ENCODE data around the genes SENP8 and LOXL1.

GRCh38 chr15:71278767-71279197 lies 163.5 kb downstream of the THSD4 start:
- PRO-cap, 3 experiments: no peak in any of the 3 experiments
- RRBS: no CpG with 5 or more reads among the region's 7 CpGs

DNA sequence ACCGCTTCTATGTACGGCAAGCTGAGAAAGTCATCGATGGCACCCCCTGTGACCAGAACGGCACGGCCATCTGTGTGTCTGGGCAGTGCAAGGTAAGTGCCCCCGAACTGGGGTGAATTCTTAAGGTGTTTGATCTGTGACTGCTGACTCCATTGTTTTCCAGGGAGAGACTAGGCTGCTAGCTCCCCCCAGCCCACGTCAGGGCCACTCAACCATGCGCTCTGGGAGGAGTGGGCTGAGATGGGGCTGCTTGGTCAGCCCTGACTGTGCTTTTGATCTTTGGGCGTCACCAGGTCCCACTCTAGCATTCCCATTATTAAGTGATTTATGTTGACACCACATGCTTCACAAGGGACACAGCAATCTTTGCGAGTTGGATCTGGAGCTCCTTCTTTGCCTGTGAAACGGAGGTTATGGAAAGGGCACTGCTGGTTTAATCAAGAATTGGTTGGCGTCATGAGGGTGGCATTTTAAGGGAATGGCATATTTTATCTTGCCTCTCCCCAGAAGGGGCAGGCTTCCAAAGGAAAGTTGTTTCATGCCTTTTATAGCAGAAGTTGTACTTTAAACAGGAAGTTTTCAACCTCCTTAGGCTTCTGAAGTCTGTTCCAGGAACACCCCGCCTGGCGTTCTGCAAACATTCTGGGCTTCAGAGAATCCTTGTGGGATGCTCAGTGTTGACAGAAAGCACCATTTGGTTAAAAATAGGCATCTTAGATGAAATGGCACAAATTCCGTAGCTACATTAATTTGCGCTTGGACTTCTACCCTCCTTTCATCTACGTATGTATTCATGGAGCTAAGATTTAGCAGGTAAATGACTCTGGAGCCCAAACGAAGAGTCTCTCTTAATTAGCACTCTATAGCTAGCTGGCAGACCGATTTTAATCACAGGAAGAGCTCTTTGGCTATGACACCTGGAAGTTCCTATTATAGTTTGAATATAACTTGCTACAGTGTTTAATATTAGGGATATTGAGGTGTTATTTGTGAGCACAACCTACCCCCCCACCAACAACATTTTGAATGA lies 296.8 kb downstream of the THSD4 start:
- PRO-cap, 3 experiments: no peak in any of the 3 experiments
- RRBS: no CpG with 5 or more reads among the region's 19 CpGs

DNA sequence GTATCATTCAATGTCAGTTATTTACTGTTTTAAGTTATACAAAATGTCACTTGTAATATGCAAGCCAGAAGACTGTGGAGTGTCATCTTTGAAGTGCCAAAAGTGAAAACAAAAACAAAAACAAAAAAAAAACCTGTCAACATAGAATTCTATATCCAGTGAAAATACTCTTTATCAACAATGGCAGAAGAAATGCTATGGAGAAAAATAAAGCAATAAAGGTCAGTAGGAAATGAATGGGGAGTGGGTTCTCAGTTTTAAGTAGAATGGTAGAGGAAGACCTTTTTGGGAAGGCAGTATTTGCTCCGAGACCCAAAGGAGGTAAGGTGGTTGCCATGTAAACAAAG lies 205.7 kb upstream of the NR2E3 start:
- PRO-cap, 3 experiments: no peak in any of the 3 experiments
- RRBS: no CpG with 5 or more reads among the region's 1 CpG

DNA sequence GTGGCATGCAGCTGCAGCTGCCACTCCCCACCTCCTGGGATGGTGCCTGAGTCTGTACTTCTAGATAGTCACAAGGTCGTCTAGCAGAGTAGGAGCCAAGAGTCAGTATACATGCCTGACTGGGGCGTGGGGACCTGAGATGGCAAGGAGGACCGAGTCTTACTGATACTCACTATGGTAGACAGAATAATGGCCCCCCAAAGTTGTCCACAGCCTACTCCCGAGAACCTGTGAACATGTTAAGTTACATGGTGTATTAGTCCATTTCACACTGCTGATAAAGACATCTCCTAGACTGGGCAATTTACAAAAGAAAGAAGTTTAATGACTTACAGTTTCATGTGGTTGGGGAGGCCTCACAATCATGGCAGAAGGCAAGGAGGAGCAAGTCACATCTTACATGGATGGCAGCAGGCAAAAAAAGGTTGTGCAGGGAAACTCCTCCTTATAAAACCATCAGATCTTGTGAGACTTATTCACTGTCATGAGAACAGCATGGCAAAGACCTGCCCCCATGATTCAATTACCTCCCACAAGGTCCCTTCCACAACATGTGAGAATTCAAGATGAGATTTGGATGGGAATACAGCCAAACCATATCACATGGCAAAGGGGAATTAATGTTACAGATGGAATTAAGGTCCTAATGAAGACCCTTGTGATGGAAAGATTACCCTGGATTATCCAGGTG lies 119.9 kb upstream of the NR2E3 start:
- PRO-cap, 3 experiments: no peak in any of the 3 experiments
- RRBS: no CpG with 5 or more reads among the region's 4 CpGs

- PRO-cap, 3 experiments: no peak in any of the 3 experiments
- RRBS: no CpG with 5 or more reads among the region's 4 CpGs
These were observed 119.0 kb upstream of the NR2E3 start for GRCh38 chr15:71691404-71691675.

DNA sequence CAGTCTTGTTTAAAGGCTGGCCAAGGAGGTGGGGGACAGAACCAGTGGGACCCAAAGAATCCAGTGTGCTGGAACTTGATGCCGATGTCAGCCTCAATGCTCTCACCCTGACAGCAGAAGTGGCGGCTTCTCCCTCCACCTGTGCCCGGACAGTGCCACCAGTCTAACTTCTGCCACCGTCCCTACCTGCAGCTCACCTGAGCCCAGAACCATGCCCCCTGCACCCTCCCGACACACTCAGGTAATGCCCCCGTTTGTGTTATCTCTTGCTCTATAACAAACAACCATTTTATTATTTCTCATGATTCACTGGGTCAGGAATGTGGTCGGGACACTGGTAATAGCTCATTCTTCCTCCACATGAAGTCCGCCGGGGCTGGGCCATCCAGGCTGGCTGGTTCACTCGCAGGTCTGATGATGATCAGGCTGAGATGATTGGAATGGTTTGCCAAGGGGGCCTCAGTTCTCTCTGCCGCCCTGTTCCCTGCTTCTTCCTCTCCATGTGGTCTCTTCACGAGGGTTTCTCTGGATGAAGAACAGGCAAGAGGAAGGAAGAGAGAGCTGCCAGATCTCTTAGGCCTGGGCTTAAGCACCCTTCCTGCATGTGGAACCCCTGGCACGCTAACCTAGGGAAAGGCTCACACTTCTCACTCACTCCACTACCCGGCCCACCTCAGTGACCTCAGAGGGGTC lies 20.3 kb upstream of the NR2E3 start:
- PRO-cap, 3 experiments: no peak in any of the 3 experiments
- RRBS: no CpG with 5 or more reads among the region's 14 CpGs

DNA sequence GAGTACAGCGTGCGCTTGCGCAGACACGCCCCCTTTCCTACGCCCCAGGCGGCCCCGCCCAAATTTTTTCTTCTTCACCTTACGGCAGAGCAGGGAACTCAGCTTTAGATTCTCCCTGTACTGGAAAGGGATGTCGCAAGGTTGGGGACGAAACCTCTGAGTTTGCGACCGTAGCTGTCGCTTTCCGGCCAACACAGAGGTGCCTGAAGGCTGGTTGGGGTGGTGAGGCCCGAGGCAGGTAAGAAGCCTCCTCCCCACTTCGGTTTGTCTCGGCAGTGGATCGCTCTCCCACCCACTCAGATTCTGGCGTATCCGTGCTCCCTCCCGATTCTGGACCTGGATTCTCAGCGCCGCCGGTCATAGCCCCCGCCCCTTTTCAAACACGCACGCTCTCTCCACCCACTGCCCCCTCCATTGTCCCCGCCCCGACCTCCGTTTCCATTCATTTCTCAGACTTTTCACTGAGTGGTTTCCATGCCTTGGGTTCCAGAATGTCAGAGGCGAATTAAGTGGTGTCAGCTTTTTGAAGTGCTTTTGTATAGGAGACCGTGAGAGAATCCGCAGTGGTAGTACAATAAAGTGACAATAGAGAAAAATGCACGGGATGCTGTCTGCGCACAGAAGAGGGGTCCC lies at the start of gene SENP8:
SENP8 (plus strand) TSS at position 177 of the 633 bp plus-strand sequence.
- PRO-cap, 3 experiments: peak in 3 of 3 experiments; most common plus-strand start position 196 of the sequence (in 3); most common minus-strand start position 332 of the sequence (in 1)
- RRBS: no CpG with 5 or more reads among the region's 35 CpGs

DNA sequence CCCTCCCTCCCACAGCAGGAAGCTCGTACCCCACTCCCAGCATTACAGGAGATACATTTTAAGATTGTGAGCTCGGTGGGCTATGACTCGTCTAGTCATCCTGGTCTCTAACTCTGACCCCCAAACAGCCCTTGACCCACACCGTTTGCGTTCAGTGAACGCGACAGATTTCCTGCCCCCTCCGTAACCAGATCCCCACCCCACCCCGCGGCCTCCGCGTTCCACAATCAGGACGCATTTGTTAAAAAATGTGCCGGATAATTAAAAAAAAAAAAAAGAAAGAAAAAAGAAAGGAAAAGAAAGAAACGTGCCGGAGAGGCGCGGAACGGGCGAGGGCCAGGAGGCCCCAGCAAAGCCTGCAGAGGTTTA lies 1.4 kb downstream of the PKM start:
- PRO-cap, 3 experiments: peak in 2 of 3 experiments; most common plus-strand start position 313 of the sequence (in 2); most common minus-strand start position 165 of the sequence (in 1)
- RRBS: under 1% methylated on average over 5 of the region's 20 CpGs

DNA sequence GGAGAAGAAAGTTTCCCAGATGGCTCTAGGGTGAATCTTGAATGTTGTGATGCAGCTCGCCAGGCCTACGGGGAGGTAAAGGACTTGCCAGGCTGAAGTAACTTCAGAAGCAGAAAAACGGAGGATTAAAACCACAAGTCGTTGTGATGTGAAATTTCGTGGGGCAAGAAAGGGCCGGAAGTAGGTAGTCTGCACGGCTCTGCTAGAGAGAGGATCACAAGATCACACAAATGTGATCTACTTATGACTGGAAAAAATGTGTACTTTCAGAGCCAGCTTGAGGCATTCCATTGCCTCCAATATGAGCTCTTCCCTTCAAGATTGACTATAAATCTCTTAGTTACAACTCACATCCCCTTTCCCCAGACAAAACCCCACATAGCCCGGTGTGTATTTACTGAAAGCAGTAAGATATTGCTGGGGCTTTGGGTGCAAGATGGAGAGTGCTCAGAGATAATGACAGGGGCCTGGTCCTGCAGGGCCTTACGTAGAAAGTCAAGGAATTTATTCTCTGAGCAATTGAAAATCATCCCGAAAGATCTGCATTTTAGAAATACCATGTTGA lies 590 bp upstream of the HEXA start:
- PRO-cap, 3 experiments: no peak in any of the 3 experiments
- RRBS: no CpG with 5 or more reads among the region's 10 CpGs

DNA sequence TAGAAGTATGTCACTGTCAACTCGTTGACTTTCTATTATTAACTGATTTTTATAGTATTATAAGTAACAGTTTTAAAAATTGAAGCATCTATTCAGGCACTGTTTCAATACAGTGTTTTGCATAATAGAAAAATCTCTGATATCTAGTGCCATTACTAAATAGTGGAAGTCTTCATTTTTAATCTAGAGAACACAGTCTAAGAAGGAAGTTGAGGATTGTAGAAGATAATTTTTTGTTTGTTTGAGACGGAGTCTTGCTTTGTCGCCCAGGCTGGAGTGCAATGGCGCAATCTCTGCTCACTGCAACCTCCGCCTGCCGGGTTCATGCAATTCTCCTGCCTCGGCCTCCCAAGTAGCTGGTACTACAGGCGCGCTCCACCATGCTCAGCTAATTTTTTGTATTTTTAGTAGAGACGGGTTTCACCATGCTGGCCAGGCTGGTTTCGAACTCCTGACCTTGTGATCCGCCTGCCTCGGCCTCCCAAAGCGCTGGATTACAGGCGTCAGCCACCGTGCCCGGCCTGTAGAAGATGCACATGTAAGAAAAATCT lies 2.1 kb downstream of the ARIH1 start:
- PRO-cap, 3 experiments: no peak in any of the 3 experiments
- RRBS: no CpG with 5 or more reads among the region's 17 CpGs

- PRO-cap, 3 experiments: no peak in any of the 3 experiments
- RRBS: no CpG with 5 or more reads among the region's 3 CpGs
These were observed 20.8 kb downstream of the ARIH1 start for GRCh38 chr15:72494937-72495389.

DNA sequence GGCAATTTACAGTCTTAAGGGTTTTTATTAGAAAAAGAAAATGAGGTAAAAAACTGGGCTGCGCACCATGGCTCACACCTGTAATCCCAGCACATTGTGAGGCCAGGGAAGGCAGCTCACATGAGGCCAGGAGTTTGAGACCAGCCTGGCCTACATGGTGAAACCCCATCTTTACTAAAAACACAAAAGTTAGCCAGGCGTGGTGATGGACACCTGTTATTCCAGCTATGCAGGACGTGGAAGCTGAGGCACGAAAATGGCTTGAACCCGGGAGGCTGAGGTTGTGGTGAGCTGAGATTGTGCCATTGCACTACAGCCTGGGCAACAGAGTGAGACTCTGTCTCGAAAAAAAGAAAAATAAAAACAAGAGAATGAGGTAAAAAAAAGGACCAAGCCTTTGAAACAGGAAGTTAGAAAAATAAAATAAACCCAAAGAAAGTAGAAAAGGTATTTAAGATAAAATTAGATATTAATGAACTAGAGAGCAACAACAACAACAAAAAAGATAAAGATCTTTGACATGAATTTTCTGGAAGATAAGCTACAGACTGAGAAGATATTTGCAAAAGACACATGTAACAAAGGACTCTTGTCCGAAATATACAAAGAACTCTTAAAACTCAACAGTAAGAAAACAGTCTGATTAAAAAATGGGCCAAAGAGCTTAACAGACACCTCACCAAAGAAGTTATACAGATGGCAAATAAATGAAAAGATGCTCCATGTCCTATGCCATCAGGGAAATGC lies 48.2 kb downstream of the ARIH1 start:
- PRO-cap, 3 experiments: no peak in any of the 3 experiments
- RRBS: no CpG with 5 or more reads among the region's 7 CpGs

DNA sequence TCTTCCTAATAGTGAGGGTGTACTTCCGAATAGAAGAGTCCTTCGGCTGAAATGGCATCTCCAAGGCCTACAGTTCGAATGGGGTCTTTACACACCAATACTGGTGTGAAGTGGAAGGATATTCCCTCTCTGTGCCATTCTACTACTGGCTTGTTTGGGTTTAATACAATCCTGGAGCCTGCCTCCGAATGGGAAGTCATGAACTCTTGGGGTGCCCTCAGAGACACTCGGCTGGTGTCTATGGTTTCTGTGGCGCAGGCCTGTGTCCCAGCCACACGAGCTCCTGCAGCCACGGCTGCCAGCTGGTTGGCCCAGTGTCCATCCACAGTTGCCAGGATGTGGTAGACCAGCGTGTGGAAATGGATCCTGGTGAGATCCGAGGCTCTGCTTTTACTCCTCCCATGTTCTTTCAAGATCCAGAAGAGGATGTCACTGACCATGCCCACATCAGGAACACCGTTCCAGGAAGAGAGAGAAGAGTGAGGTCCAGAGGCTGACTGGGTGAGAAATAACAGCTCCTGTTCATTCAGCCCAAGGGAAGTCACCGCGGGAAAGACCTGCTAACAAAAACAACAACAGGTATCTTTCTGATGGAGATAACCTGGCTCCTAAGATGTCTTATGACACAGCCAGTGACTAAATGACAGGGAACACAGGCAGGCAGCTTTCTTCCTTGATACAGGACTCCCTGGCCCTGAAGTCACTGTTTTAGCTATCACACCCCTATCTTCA lies 31.1 kb downstream of the ADPGK start:
- PRO-cap, 3 experiments: no peak in any of the 3 experiments
- RRBS: no CpG with 5 or more reads among the region's 13 CpGs

DNA sequence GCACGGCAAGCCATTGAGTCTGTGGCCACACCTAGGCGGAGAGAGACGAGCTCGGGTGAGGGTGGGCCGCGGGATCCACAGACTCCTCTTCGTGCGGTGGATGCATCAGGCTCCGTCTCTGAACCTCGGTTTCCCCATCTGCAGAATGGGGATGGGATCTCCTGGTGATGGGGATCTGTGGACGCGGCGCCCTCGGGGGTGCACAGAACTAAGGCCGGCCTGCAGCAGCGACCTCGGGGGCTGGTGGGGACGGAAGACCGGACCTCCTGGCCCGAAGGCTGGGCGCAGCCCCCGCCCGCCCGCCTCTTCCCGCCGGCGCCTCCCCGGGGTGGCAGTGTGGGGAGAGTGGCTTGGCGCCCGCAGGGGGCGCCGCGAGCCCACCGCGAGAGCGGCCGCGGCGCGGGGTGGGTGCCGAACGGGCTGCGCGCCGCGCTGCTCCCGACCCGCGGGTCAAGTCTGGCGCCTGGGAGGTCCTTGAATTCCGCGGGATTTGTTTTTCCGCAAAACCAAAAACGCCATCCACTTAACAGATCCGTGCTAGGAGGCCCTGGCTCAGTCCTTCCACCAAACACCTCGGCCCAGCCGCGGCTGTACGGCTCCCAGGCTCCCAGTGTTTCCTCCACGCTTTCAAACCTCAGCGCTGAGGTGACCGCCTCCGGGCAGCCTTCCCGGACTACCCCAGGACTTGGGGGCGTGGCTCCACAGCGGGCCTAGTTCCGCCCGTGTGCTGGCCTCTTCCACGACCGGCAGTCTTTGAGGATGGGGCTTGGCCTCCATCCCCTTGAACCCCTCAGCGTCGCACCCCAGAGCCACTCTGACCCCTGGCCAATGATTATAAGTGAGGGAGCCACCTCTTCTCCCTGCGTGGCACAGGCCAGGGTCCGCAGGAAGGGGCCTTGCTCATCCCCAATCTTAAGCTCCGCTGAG lies 13.3 kb upstream of the ADPGK start:
- PRO-cap, 3 experiments: no peak in any of the 3 experiments
- RRBS: 5% methylated on average over 18 of the region's 75 CpGs

GRCh38 chr15:73054382-73055189 lies 2.3 kb downstream of the NEO1 start:
- PRO-cap, 3 experiments: no peak in any of the 3 experiments
- RRBS: no CpG with 5 or more reads among the region's 7 CpGs

GRCh38 chr15:73303517-73304222 lies 65.1 kb downstream of the HCN4 start:
- PRO-cap, 3 experiments: no peak in any of the 3 experiments
- RRBS: no CpG with 5 or more reads among the region's 7 CpGs

DNA sequence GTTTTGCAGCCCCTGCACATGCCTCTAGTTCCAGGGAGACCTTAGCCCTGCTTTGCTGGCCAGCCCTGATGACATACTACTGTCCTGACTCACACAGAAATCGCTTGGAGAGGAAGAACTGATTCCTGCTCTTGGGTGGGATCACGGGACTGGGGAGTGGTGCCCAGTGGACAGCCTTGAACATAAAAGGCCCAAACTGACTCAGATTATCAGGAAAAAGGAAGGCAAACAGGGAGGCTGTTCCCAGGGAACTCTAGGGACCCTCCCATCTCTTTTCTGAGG lies 5.0 kb downstream of the CD276 start:
- PRO-cap, 3 experiments: peak in 2 of 3 experiments; most common plus-strand start position 212 of the sequence (in 2); most common minus-strand start position 75 of the sequence (in 1)
- RRBS: no CpG with 5 or more reads among the region's 2 CpGs

- PRO-cap, 3 experiments: no peak in any of the 3 experiments
- RRBS: no CpG with 5 or more reads among the region's 7 CpGs
These were observed 10.1 kb downstream of the CD276 start for GRCh38 chr15:73694260-73694756.

DNA sequence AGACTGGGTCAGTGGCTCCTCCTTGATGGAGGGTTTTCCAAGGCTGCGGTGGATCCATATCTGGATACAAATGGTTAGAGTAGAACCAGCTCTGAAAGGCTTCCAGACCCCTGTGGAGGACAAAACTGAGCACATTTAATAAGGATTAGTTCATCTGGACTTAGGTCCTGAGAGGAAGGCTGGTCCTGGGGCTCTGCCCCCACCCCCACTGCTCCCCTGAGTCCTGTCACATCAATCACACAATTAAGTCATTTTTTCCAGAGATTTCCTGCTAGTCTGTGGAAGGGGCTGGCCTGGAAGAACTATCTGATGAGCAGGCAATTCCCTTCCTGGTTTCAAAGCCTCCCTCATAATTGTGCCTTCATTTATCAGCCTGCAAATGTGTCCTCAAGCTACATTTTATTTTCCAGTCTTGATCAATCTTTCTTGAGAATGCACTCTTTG lies 16.0 kb downstream of the TBC1D21 start:
- PRO-cap, 3 experiments: no peak in any of the 3 experiments
- RRBS: no CpG with 5 or more reads among the region's 1 CpG

- PRO-cap, 3 experiments: peak in 3 of 3 experiments; most common plus-strand start chr15:73926462 (in 3); most common minus-strand start chr15:73926322 (in 1)
- RRBS: 4% methylated on average over 16 of the region's 57 CpGs
These were observed at the start of gene LOXL1 for GRCh38 chr15:73925927-73927024. Gene LOXL1, plus strand, starts transcription at chr15:73926462.

All from breast (tissue), 4 donors.